Monocyte (primary cell): ENCODE measurements around a stretch of chr15.

DNA sequence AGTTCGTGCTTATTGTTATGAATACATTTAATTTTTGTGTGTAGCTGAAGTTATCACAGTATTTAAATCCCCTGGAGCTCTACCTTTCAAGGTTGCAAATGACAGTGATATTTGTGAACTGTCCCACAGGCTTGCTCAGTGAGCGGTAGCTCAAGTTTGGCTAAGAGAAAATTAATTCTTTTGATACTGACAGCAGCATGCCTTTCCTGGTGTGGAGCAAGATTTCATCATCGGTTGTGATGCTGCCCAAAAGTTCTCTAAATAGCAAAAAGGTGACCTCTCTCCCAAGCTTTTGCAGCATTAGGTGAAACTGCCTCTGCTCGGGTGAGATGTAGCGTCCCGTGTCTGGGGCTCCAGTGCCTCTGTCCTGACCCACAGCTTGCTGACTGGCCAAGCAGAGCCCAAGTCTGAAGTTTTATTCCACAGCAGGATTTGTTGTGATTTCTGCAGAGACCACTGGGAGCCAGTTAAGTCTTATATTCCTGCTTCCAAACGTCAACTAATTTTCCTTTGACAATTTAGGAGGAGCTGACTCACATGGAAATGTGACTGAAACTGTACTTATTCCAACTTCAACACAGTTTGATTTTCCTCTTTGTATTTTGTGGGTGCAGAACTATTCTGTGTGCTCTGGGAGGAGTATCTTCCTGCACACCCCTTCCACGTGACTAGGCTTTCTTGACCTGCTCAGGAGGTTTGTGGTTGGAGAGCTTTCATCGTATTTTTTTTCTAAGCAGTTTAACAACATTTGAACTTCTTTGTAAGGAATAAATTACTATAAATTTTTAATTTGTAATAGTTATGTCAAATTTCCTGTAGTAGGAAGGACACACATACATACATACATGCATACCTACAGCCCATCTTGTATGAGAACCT is 5.9 kb downstream of the SYNM start:
- PRO-cap, 2 experiments = no peak in any of the 2 experiments

DNA sequence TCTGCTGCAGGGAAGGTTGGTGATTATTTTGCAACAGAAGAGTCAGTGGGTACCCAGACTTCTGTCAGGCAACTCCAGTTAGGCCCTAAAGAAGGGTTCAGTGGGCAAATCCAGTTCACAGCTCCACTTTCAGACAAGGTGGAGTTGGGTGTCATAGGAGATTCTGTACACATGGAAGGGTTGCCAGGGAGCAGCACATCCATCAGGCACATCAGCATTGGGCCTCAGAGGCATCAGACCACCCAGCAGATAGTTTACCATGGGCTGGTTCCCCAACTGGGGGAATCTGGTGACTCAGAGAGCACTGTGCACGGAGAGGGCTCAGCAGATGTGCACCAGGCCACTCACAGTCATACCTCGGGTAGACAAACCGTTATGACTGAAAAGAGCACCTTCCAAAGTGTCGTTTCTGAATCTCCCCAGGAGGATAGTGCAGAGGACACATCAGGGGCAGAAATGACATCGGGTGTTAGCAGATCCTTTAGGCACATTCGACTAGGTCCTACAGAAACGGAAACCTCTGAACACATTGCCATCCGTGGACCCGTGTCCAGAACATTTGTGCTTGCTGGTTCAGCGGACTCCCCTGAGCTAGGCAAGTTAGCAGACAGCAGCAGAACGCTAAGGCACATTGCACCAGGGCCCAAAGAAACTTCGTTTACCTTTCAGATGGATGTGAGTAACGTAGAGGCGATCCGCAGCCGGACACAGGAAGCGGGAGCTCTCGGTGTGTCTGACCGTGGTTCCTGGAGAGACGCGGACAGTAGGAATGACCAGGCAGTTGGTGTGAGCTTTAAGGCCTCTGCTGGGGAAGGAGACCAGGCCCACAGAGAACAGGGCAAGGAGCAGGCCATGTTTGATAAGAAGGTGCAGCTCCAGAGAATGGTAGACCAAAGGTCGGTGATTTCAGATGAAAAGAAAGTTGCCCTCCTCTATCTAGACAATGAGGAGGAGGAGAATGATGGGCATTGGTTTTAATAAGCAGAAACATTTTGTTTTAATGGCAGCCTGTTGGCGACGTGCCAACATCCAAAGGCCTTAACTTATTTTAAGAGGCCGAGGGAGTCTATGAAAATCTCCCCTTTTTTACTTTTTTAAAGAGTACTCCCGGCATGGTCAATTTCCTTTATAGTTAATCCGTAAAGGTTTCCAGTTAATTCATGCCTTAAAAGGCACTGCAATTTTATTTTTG is 27.6 kb downstream of the SYNM start:
- PRO-cap, 2 experiments = no peak in any of the 2 experiments

DNA sequence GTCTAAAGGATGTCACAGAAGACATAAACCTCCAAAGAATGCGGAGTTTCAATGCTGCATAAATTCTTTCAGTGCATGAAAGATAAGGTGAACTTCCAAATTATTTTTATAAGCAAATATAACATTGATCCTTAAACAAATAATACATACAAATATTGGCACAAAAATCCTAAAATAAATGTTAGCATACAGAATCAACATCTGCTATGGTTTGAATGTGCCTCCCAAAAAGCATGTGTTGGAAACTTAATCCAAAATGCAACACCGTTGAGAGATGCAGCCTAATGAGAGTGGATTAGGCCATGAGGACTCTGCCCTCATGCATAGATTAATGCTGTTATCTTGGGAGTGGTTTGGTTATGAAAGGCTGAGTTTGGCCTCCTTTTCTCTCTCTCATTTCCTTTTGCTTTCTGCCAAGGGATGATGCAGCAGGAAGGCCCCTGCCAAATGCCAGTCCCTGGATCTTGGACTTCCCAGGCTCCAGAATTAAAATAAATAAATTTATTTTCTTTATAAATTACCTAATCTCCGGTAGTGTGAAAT is 49.3 kb downstream of the SYNM start:
- PRO-cap, 2 experiments = no peak in any of the 2 experiments

DNA sequence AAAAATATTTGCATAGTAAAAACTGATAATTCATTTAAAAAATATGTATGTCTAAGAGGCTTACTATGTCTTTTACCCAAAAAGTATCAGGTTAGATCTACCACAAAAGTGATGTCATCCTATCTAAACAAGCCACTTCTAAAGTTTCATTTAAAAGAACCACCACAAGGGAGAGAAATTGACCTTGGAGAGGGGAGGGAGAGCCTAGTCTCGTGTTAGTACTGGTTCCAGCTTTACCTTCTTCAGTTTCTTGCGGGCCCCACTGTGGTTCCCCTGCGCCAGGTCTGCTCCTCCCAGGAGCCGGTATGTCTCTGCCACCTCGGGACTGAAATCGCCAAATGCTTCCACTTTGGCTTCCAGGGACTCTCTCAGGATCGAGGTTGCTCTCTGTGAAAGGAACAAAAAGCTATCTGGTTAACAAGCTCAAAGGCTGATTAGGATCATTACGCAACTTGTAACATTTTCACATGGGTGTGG is 51.1 kb downstream of the SYNM start:
- PRO-cap, 2 experiments = no peak in any of the 2 experiments

GRCh38 chr15:99307595-99308239 is 56.4 kb downstream of the LRRC28 start:
- PRO-cap, 2 experiments = no peak in any of the 2 experiments

GRCh38 chr15:99385781-99386321 is 134.6 kb downstream of the LRRC28 start:
- PRO-cap, 2 experiments = no peak in any of the 2 experiments

DNA sequence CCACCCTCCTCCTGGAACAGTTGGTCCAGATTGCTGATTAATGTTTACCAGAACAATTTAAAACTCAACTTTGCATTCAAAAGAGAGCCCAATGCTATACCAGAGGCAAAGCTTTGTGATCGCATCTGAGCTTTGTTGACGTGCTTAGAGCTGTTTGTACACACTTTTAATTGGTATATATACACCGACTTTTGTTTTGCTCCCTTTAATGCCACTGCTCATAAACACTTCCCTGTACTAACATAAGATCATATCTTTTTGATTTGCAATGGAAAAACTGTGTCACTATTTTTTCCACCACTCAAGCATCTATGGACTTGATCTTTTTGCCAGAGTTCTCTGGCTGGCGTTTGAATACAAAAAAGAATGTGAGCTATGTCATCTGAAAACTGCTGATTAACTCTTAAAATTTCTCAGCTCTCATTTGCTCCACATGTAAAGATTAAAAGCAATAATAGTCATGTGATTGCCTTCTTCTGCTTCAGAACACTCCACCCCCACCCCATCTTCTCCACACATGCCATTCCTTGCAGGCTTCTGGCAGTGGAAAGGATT is 123.6 kb upstream of the MEF2A start:
- PRO-cap, 2 experiments = no peak in any of the 2 experiments

DNA sequence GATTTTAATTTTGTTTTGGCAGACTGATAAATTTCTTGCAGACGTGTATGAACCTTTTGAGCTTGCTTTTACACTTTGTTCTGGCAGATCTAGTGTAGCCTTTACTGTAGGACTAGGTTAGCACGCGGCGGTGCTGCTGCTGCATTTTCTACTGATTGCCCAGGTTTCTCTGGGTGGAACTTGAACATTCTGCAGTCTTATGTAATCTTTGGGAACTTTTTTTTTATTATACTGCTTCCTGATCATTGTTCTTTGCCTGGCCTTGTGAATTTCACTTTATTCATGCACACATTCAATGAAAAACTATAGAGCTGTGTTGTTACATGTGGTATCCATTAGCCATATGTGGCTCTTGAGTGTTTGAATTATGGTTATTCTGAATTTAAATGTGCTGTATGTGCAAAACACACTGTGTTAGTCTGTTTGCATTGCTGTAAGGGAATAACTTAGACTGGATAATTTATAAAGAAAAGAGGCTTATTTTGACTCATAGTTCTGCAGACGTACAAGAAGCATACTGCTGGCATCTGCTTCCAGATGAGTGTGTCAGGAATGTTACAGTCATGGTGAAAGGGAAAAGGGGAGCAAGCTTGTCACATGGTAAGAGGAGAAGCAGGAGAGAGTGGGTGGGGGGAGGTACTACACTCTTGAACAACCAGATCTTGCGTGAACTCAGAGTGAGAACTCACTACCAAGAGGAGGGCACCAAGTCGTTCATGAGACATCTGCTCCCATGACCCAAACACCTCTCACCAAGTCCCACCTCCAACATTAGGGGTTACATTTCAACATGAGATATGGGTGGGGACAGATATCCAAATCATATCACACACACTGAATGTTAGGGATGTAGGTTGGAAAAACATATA is 26.5 kb downstream of the MEF2A start:
- PRO-cap, 2 experiments = no peak in any of the 2 experiments

GRCh38 chr15:99618822-99619319 is 53.1 kb downstream of the MEF2A start:
- PRO-cap, 2 experiments = no peak in any of the 2 experiments

GRCh38 chr15:99697799-99698066 is 35.5 kb downstream of the LYSMD4 start:
- PRO-cap, 2 experiments = peak in 1 of 2 experiments; most common plus-strand start chr15:99697971 (in 1)

DNA sequence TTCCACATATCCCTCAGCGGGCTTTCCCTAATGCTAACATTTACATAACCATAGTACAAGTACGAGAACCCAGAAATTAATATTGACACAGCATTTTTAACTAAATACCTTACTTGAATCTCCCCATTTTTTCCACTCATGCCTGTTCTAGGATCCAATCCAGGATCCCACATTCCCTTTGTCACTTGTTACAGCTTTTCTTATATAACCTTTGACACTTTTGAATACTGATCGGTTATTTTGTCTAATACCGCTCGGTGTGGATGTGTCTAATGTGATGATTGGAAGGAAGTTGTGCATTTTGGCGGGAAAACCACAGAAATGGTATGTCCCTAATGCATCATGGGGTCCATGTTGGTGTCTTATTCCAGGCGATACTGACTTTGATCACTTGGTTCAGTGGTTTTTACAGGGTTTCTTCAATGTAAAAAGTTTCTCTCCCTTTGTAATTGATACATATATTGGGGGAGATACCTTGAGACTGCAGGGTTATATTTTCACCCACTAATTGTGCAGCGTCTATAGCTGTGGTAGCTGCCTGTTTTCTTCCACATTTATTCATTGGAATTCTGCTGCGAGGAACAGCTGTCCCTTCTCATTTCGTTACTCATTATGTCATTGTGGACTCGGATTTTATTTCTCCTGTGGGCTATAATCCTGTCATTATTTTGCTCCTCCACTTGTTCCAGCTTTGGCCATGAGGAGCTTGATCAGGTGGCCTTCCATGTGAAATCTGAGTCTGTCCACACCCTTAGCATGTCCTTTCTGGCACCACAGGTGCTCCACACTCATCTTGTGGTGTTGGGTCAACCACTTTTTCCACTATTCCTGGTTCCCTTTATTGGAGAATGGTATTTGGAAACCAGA is 15.1 kb downstream of the LYSMD4 start:
- PRO-cap, 2 experiments = no peak in any of the 2 experiments

DNA sequence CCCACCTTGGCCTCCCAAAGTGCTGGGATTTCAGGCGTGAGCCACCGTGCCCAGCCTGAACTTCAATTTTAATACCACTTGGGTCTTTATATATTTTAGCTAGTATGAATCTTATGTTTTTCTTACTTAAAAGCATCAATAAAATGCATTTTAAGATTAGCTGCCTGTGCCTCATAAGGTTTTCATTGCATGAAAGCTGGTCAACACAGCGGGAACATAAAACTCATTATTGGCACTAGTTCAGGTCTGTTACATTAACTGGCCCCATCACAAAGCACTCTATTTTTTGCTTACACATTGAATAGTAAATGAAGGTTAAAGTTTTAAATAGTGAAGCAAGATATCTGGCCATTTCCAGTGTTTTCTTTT is 145.6 kb upstream of the LYSMD4 start:
- PRO-cap, 2 experiments = no peak in any of the 2 experiments

GRCh38 chr15:100113402-100114019 is 228.3 kb downstream of the ADAMTS17 start:
- PRO-cap, 2 experiments = no peak in any of the 2 experiments

DNA sequence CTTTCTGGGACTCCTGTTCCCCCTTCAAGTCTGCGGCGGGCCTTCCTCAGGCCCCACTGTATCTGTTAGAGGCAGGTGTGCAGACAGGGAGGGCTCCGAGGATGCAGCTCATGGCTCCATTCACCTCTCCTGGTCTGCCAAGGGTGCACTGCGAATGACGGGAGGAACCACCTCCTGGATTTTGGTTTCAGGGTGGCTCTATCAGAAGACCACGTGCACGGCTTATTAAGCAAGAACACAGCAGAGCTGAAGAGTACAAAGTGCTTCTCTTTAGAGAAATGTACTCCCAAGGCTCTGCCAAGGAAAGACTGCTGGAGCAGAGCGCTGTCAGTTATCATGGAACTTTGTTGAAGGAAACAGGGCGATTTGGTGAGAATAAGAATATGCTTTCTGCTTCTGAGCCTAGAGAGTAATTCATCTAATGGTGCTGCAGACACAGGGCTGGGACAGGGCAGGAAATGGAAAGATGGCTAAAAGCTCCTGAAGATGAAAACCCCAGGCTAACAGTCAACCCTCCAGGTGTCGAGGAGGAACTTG is 173.6 kb downstream of the ADAMTS17 start:
- PRO-cap, 2 experiments = no peak in any of the 2 experiments

- PRO-cap, 2 experiments = no peak in any of the 2 experiments
These were observed 168.4 kb downstream of the ADAMTS17 start for GRCh38 chr15:100173205-100173854.

DNA sequence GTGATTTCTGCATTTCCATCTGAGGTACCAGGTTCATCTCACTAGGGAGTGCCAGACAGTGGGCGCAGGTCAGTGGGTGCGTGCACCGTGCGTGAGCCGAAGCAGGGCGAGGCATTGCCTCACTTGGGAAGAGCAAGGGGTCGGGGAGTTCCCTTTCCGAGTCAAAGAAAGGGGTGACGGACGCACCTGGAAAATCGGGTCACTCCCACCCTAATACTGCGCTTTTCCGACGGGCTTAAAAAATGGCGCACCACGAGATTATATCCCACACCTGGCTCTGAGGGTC is 75.3 kb upstream of the ADAMTS17 start:
- PRO-cap, 2 experiments = no peak in any of the 2 experiments

DNA sequence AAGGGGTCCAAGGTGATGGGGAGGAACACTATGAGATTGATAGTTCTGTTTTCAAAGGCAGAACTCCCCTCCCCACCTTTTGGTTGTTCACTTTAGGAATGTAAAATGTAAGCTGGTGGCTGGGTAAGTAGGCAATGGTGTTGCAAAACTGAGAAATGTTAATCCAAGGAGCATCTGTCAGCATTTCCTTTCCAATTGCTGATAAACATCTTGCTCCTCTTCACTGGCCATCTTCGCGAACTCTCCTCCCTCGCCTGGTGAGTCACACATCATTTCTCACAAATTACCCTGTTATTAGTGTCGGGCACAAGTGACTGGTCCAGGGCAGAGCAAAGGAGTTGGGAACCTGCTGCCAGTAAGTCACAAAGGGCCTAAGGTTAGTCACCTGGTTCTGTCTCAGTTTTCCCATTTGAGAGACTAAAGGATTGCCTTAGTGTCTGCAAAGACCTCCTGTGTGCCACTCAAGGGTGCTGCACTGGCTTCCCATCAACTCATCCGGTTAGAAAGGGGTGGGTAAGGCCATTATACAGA is 13.0 kb downstream of the CERS3 start:
- PRO-cap, 2 experiments = no peak in any of the 2 experiments

DNA sequence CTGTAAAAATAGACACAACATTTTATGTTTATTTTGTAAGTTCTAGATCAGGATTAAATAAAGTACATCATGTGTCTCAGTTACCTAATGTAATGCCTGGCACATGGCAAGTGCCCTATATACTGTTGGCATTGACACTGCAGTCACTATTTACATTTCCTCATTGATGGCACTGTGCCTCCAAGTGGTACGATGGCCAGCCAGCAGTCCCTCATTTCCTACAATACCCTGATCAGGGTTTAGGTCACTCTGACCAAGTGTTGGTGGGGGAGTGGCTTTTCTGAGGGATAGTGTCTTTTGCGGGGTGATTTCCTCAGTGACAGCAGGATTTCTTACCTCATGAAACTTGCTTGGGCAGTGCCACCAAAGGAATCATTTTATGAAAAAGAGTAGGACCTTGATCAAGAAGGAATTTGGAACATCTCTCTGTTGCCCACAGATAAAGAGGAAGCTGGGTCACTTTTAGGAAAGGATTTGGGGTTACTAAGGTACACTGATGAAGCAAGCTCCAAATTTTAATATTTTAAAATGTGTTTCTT is 11.5 kb downstream of the CERS3 start:
- PRO-cap, 2 experiments = no peak in any of the 2 experiments

- PRO-cap, 2 experiments = no peak in any of the 2 experiments
These were observed 92.2 kb downstream of the ASB7 start for GRCh38 chr15:100694499-100695010.

GRCh38 chr15:100727207-100727961 is 125.0 kb downstream of the ASB7 start:
- PRO-cap, 2 experiments = no peak in any of the 2 experiments